Neutrophil (primary cell): ENCODE measurements around the genes NRSN2, TBC1D20, SRXN1, SCRT2, FAM110A and PSMF1.

- PRO-cap: no peak
These were observed 1.0 kb upstream of the SOX12 start for GRCh38 chr20:323945-325073.

DNA sequence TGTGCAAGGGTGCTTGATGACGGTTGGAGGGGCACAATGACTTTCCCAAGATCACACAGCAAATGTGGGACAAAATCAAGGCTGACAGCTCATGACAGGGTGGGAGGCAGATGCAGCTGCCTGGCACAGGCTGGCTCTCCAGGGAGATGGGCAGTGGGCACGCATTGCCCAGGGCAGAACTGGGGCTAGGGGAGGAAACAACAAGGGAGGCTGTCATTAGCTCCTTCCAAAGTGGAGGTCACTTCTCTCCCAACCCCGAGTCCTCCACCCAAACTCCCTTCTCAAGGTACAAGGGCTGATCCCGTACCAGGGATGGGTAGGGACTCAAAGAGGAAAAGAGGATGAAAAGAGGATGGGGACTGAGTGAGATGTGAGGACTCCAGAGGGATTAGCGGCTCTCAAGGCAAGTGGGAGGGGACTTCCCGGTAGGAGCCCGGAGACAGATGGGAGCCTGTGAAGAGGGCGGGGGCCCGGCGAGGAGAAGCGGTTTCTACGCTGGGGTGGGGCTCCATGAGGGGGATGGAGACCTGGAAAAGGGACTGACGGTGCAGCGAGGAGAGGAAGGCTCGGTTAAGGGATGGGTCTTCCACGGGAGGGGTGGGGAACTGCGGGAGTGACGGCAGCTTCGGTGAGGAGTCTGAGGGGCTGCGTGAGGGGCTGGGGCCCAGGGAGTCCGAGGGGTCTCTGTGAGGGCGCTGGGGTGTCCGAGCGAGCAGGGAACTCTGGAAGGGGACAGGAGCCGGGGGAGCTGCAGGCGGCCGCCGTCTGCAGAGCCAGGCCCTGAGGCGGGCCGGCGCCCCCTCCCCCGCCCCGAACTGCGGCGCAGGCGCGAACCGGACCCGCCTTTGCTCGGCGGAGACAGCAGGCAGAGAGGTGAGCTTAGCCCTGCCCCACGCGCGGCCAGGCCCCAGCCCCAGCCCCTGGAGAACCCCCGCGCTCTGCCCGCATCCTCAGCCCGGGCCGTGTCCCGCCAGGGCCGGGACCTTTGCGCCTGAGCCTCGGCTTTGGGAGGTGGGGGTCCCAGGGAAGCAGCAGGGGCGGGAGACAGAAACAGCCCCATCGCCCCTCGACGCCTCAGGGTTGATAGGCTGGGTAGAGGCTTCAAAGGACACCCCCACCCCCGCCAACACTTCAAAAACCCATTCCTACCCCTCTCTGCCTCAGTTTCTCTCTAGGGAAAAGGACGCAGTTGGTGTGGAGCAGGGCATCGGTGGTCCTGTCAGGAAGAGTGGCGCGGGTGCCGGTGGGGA, at the start of gene NRSN2:
Gene NRSN2, plus strand, starts transcription at position 842 of the 1,250 bp plus-strand sequence.
- PRO-cap: no peak

- PRO-cap: no peak
These were observed 868 bp downstream of the RBCK1 start for GRCh38 chr20:409043-409290.

DNA sequence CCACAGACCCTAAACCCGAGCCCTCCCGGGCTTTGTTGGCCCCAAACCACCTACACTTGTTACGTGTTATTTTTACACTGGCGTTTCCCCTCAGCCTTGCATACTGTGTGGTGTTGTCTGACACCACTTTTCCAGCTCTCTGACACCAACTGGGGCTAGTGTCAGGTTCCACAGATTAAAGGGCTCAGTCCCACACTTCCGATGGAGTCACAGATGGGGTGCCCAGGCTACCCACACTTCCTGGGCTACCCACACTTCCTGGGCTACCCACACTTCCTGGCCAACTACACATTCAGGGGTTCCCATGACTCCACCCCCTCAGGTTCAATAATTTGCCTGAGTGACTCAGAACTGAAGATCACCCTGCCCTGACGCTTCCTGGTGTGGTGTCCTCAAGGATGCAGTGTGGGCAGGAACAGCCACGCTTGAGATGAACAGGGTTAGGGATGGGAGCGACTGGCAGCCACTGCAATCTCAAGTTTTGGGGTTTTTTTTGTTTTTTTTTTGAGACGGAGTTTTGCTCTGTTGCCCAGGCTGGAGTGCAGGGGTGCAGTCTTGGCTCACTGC, 25.5 kb downstream of the RBCK1 start:
- PRO-cap: no peak

GRCh38 chr20:445207-445486, 17.2 kb downstream of the TBC1D20 start:
- PRO-cap: no peak

GRCh38 chr20:462183-462765, at the start of gene TBC1D20:
TBC1D20 (minus strand) TSS chr20:462533.
- PRO-cap: bidirectional peak, plus-strand start at chr20:462618, minus-strand start at chr20:462514

DNA sequence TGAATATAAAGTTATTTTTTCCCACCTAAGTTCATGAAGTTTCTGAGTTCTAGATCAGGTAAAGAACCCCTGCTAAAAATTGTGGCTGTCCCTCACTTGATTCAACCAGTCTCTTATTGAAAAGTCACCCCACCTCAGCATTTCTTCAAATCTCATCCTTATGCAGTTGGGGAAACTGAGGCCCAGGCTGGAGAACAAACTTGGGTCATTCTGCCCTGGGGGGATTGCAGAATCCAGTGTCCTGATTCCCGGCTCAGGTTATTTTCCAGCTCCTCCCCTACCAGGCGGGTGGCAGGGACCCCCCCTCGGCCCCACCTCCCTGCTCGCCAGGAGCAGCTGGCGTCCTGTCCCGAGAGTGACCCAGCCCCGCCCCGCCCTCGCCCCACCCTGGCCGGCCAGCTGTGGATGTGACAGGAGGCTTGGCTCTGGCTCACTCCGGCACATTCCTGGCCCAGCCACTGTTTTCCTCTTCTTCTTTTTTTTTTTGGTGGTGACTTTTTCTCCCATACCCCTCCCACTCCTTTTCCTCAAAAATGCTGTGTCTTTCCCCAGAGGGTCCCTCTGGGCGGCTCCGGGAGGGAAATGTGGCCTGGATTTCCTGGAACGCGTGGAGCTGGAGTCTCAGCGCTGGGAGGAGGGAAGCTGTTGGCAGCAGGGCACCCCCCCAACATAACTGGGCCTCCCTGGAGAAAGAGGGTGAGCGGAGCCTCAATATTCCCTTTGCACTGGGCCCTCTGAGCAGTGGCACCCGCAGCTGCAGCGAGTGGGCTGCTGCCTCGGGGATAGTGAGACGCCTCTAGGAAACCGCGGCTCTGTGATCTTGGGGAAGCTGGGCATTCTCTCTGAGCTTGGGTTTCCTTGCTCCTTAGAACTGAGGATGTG, 28.2 kb upstream of the CSNK2A1 start:
- PRO-cap: no peak

- PRO-cap: no peak
These were observed 7.6 kb downstream of the TCF15 start for GRCh38 chr20:602364-602962.

GRCh38 chr20:652814-653857, at the start of gene SRXN1:
SRXN1 (minus strand) TSS chr20:653200.
- PRO-cap: unidirectional peak, minus-strand start at chr20:653198; unidirectional peak, plus-strand start at chr20:653675

GRCh38 chr20:675587-676235, at the start of gene SCRT2:
SCRT2 (minus strand) TSS chr20:675802.
- PRO-cap: no peak

GRCh38 chr20:710135-710509, 34.5 kb upstream of the SCRT2 start:
- PRO-cap: no peak

- PRO-cap: no peak
These were observed 7.5 kb upstream of the SLC52A3 start for GRCh38 chr20:775587-776325.

DNA sequence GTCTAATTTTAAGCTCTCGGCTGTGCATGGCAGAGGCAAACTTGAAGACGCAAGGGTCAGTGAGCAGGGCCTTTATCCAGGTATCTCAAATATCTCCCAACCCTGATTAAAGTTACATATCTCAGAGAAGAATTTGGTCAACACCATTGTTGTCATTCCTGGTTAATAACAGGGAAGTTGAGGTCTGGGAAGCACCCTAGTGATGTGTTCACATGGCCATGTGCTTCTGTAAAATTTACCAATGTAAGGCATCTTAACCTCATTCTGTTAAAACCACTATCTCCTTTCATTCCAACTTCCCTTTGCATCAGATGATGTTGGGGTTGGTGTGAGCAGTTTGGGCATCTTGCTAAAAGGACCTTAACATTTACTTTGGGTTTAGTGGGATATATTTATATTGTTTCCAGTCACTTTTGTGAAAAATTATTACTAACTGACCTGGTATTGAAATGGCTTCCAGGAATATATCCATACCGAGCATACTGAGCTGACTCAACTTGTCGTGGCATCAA, 3.9 kb upstream of the FAM110A start:
- PRO-cap: no peak

DNA sequence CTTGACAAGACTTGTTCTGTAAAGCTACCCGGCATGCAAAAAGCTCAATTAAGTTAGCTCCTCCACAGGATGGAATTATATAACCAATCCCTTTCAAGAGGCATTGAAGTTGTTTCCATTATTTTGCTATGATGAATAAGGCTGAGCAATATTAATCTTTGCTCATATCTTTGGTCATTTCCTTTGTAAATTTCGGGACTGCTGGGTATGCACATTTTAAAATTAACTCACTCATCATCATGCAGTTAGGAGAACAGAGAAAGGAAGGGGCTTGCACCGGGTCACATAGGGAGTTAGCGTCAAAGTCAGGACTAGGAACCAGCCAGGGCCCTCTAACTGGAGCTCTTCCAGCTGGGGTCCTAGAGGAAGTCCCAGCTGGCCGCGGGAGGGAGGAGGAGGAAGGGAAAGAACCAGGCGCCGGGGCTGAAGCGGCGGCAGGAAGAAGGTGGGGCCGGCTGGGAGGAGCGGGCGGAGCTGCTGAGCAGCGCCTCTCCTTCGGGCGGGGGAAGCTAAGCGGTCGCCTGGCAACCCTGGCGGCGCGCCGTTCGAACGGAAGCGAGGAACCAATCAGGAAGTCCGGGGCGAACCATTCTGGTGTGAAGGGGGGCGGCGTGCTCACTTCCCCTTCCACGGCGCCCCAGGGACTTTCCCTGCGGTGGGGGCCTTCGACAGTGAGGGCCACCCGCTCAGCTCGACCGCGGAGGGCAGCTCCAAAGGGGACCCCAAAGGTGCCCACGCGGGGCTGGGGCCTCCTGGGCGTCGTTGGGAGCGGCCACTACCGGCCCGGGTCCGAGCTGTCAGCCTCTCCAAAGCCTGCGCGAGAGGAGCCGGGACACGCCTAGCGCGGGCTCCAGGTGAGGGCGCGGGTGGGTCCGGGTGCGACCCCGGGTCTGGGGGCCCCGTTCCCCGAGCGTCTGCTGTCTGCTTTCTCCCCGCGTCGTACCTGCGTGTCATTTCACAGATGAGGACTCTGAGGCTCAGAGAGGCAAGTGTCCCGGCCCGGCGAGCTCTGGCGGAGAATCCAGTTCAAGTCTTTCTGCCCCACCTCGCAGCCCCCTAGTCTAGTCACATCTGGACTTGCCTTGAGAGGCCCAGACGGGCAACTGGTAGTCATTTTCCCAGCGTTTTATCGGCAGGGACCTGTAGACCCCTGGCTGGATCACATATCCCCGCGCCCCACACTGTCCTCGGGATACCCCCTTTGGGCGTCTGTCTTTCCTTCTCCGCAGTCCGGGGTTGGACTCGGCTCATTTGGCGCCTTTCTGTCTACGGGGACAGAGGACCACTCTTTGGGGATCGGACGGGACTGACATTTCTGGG, at the start of gene FAM110A:
Gene FAM110A, plus strand, starts transcription at position 618 of the 1,320 bp plus-strand sequence.
- PRO-cap: bidirectional peak, plus-strand start at position 646 of the sequence, minus-strand start at position 402 of the sequence

- PRO-cap: no peak
These were observed at the start of gene PSMF1 for GRCh38 chr20:1118534-1119674. PSMF1 (plus strand) TSS chr20:1118602.

GRCh38 chr20:1286666-1286986, 20.5 kb downstream of the SNPH start:
- PRO-cap: no peak

DNA sequence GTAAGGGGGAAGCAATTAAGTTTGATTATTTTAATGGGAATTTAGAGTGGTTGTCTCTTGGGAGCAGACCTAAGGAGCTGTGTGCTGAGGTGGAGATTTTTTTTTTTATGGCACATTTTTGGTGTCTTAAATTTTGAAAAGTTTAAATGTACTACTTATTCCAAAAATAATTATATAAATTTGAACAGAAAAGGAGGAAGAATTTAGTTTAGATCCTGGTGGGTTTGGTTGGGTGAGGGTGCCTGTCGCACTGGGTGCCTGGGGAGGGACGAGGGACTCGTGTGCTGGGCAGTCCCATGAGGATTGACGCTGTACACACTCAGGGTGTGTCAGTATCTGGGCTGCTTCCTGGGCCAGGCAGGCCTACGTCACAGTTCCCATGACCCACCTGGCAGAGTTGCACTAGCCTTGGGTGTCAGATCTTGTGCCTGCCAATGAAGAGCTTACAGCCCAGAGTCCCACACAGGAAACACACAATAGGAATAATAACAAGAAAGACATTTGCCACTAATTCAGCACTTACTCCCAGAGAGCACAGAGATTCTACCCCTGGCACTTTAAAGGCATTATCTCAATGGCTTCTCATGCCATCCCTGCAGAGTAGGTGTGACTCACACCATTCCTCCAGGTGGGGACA, 1.1 kb upstream of the SDCBP2 start:
- PRO-cap: no peak

DNA sequence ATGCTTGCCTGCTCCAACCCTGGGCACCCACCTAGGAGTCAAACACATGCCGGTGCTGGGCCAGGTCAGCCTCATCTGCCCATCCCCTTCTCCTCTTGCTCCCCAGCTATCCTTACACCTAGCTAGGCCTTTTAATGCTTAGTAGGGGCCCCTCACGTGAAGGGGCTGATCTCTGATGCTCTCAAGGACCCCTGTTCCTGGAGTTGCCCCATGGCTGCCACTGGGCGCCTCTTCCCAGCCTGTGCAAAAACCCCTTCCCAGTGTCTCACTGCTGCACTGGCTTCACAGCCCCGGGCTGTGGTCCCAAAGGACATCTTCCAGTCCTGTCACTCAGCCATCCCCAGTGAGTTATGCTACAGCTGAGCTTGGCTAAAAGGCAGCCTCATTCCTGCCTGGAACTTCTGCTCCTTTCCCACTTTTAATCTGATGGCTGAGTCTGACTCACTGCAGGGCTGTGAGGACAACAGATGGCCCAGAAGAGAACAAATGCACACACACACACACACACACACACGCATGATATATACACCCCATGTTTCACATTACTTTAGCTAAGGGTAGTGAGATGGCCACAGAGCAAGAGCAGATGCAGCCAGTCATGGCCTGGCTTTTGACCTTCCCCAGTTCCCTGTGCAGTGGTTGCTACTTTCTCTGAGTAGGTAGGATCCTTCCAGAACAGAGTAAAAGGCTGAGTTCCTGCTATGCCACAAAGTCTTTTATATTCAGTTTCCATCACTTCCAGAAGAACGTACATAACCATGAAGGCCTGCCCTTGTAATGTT, 12.9 kb upstream of the SDCBP2 start:
- PRO-cap: no peak

DNA sequence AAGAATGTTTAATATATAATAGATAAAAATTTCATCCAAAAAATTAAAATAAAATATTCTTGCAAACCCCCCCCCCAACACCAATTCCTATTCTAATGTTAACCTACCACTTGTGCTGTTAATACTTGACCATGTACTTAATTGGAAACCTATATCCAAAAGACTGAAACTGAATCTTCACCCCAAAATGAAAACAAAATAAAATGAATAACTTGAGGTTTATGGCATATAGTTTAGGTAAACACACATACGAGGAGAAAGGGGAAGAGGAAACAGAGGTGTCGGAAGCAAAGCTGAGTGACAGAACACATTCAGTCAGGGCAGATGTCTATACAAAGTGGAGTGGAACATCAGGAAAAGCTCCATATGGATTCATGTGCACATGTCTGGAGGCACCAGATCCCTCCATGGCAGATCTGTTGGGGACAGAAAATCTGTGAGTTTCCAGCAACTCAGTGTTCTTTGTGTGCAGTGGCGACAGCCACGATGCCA, 23.2 kb downstream of the FKBP1A start:
- PRO-cap: no peak

DNA sequence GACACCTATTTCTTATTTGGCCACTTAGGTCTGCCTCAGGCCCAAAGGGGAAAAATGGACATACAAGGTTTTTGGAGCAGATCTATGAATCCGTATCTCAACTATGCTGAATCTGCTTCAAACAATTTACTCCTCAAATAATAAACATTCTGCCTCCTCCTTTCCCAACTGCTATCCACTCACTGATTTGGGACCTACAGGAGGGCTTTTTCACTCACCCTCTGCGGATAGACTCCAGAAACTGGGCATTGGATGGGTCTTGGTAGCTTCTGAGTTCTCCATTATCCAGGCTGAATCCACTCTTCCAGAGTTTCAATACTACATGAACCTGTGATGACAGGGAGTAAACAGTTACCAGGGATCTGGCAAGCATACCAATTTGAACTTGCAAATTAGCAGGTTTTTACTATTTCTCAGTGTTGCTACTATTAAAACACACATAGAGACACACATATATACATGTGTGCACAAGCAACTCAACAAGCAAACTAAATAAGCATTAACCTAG, 13.8 kb downstream of the NSFL1C start:
- PRO-cap: no peak